ENCODE results near the genes LCN12 and FAM166A.

- PRO-cap: no peak
- RAMPAGE, long total RNA, 2 experiments: no peak in any of the 2 experiments
These were observed 8.1 kb downstream of the EGFL7 start for GRCh38 chr9:136670508-136671515.

- PRO-cap: bidirectional peak, plus-strand start at chr9:136673391, minus-strand start at chr9:136673251
- RAMPAGE, long total RNA, 2 experiments: no peak in any of the 2 experiments
These were observed 10.5 kb downstream of the EGFL7 start for GRCh38 chr9:136672790-136674019.

GRCh38 chr9:136675840-136676223 lies 11.4 kb downstream of the AGPAT2 start:
- PRO-cap: no peak
- RAMPAGE, long total RNA, 2 experiments: no peak in any of the 2 experiments

DNA sequence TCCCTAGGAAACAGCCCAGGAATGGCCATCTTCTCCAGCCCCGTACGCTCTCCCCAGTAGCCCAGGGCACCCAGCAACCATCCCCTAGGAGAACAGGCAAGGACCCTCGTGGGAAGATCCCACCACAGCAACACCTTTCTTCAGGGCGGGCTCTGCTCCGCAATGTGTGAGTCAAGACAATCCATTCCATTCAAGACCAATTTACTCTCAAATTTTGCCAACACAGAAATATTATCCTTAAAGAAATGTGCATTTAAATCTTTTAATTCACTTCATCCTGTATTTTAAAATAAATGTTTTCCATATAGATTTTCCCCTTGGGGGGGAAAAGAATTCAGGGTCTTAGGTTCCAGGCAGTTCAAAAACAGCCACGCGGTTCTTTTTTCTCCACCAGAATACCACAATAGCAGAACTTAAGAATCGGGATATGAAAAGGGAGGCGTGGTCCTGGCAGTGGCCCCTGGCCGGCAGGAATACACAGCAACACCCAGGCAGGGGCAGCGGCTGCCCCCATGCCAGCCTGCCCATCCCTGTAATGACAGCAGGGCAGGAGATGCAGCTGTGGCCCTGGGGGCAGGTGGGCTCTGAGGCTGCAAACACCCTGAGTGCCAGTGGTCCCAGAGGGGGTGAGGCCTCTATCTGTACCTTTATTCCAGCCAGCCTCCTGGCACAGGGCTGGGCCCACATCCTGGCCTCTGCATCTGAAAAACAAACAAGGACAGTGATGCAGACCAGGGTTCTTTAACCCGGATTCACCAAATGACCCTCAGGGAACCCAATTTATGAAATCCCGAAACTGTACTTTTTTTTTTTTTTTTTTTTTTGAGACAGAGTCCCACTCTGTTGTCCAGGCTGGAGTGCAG lies 12.3 kb downstream of the DIPK1B start:
- PRO-cap: no peak
- RAMPAGE, long total RNA, 2 experiments: no peak in any of the 2 experiments

DNA sequence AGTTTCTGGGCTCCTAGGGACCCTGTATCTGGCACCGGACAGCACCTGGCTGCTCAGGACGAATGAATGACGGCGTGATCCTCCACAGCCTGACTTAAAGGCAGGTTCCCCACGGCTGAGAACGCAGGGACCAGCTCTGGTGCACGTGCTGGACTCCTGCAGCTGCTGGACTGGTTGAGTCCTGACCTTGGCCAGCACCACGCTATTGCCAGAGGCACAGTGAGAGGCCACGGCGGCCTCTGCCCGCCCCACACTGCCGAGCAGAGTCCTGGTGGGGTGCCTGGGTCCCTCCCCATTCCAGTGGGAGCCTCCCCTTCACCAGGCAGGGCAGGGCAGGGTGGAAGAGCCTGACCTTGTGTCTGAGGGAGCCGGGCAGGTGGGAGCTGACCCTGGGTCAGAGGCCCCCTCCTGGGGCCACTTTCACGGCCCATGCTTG lies 288 bp upstream of the MAMDC4 start:
- PRO-cap: no peak
- RAMPAGE, long total RNA, 2 experiments: no peak in any of the 2 experiments

DNA sequence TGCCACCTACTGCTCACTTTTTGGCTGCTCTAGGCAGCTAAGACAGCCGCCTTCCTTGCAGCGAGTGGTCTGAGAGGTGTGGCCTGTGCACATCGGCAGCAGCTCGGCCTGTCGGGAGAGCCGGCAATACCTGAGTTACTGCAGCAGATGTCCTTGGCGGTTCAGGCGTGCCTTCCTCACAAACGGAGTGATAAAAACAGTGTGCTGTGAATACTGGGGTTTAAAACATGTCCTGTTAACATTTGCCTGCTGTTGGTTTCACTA lies 12.8 kb downstream of the TRAF2 start:
- PRO-cap: no peak
- RAMPAGE, long total RNA, 2 experiments: no peak in any of the 2 experiments

DNA sequence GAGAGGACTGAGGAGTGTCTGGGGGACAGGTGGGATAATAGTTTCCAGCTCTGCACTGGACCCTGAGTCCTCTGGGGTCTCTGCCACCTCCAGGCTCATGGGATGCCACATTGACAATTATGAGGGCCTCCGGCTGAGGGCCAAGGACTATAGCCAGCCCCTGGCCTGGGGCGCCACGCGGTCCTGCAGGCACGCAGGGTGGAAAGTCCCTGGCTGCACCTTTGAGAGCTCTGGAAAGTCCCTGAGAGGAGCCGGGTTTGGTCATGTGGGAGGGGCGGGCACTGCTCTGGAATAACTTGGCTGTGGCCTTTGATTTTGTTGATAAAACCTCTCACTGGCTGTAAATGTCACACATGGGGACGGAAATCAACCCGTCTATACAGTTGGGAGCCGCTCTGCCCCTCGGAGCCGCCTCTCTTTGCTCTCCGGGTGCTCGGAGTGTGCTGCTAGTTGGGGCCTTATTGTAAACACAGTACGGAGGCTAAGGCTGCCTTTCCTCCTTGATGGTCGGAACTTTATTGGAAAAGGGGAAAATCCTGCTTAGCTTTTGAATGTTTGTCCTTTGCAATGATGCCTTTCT lies 16.1 kb downstream of the TRAF2 start:
- PRO-cap: no peak
- RAMPAGE, long total RNA, 2 experiments: no peak in any of the 2 experiments

DNA sequence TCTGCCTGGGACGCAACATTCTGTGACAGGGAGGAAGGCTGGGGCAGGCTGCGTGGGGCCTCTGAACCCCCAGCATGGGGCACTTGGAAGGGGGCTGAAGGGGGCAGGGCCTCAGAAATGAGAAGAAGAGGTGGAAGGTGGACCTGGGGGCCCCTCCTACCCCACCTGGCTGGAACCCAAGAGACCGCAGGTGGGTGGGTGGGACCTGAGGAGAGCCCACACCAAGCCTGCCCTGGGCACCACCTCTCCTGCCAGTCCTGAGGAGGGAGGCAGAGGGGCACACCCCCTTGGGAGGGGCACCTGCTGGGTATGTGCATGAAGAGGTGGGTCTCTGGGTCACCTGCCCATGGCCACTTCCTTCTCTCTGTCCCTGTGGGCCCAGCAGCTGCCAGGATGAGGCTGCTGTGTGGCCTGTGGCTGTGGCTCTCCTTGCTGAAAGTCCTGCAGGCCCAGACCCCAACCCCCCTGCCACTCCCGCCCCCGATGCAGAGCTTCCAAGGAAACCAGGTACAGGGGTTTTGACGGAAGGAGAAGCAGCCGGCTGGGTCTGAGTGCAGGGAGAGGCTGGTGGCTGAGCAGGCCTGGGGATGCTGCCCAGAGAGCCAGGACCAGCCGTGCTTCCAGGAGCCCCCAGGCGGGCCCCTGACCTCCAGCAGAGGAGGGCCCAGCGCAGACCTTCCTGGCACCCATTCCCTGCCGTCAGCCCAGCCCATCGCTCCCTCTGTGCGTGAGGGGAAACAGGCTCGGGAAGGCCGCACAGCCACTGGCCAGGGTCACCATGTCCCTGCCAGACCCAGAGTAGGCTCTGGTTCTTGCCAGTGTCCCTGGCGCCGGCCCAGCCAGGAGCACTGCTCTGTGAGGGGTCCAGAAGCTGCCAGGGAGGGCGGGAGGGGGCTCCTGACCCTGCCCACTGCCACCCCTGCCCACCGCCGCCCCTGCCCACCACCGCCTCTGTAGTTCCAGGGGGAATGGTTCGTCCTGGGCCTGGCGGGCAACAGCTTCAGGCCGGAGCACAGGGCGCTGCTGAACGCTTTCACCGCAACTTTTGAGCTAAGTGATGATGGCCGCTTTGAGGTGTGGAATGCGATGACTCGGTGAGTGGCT lies at the start of gene LCN12:
TSS of gene LCN12 (plus strand) at position 339 of the 1,104 bp plus-strand sequence.
- PRO-cap: bidirectional peak, plus-strand start at position 712 of the sequence, minus-strand start at position 723 of the sequence
- RAMPAGE, long total RNA, 2 experiments: start-site peak on the plus strand in 1 of 2 experiments, centred at position 717 of the sequence, 37 reads per replicate

DNA sequence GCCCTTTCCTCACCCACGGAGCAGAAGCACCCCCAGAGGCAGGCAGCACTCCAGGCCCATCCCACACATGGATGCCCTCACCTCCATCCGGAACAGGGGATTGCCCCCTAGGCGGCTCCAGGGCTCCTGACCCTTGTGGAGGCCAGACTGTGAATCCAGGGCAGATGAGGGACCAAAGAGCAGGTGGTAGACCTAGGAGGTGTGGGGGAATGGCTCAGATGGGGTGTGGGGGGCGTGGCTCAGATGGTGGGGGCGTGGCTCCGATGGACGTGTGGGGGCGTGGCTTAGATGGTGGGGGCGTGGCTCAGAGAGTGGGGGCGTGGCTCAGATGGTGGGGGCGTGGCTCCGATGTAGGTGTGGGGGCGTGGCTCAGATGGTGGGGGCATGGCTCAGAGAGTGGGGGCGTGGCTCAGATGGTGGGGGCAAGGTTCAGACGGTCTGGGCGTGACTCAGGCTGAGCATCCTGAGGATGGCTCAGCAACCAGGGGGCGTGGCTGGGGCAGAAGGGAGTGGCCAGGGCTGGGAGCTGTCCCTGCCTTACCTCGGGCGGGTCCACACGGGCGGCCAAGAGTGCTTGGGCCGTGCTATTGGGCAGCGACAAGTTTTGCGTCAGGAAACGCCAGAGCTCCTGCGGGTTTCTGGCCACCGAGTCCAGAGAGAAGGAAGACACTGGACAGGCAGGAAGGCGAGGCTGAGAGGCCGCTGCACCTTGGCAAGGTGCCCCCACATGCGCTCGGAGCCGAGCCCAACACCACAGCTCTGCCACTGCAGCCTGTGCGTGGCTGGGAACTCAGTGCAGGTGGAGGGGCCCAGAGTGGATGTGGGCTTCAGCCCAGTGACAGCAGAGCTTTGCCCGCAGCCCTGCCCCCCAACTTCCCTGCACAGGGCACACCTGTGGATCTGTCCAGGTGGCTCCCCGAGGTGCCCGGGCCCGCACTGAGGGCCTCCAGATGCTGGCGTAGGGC lies 5.9 kb downstream of the ABCA2 start:
- PRO-cap: no peak
- RAMPAGE, long total RNA, 2 experiments: no peak in any of the 2 experiments

- PRO-cap: no peak
- RAMPAGE, long total RNA, 2 experiments: no peak in any of the 2 experiments
These were observed 1.9 kb upstream of the ENTPD2 start for GRCh38 chr9:137055630-137056366.

GRCh38 chr9:137115682-137116408 lies 1.3 kb upstream of the DPP7 start:
- PRO-cap: bidirectional peak, plus-strand start at chr9:137116118, minus-strand start at chr9:137116031
- RAMPAGE, long total RNA, 2 experiments: no peak in any of the 2 experiments

DNA sequence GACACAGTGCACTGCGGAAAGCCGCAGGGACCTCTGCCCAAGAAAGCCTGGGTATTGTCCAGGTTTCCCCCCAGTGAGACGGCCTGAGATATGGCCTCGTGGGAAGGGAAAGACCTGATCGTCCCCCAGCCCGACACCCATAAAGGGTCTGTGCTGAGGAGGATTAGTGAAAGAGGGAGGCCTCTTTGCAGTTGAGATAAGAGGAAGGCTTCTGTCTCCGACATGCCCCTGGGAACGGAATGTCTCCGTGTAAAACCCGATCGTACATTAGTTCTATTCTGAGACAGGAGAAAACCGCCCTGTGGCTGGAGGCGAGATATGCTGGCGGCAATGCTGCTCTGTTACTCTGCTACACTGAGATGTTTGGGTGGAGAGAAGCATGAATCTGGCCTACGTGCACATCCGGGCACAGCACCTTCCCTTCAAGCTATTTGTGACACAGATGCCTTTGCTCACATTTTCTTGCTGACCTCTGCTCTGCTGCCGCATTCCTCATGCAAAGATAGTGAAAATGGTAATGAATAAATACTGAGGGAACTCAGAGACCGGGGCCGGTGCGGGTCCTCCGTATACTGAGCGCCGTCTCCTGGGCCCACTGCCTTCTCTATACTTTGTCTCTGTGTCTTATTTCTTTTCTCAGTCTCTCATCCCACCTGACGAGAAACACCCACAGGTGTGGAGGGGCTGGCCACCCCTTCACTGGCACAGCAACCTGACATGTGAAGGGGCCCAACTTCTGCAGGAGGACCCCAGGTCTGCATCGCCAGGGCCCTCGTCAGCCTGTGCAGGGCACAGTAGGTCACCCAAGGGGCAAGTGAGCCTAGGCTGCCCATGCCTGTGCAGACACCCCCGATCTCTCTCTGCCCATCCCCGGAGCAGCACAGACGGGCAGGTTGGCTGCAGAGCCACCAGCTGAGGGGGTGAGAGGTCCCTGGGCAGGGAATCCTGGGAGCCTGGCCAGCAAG lies 2.3 kb upstream of the DPP7 start:
- PRO-cap: unidirectional peak, minus-strand start at position 241 of the sequence; unidirectional peak, minus-strand start at position 356 of the sequence
- RAMPAGE, long total RNA, 2 experiments: no peak in any of the 2 experiments

GRCh38 chr9:137190512-137190965 lies 2.1 kb downstream of the SSNA1 start:
- PRO-cap: no peak
- RAMPAGE, long total RNA, 2 experiments: no peak in any of the 2 experiments

GRCh38 chr9:137237966-137238652 lies 3.0 kb upstream of the TUBB4B start:
- PRO-cap: no peak
- RAMPAGE, long total RNA, 2 experiments: no peak in any of the 2 experiments

DNA sequence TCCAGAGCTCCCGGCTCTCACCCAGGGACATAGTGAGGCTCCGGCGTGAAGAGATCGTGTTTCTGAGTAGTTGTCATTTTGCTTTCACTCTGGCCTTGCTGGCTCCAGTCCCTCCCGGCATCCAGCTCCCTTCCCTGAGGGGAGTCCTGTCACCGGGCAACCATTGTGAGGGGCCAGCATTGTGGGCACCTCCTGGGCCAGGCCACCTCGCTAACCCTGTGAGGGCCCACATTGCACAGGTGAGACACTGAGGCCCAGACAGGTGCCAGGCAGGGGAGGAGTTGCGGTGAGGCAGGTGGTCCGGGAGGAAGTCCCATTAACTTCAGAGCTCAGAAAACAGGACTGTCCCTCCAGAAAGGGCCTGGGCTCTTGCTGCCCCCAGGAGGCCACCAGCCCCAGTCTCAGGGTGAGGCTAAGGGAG lies at the start of gene FAM166A:
TSS of gene FAM166A (minus strand) at position 113 of the 421 bp plus-strand sequence.
- PRO-cap: no peak
- RAMPAGE, long total RNA, 2 experiments: no peak in any of the 2 experiments

GRCh38 chr9:137277993-137279171 lies 856 bp downstream of the TOR4A start:
- PRO-cap: unidirectional peak, minus-strand start at chr9:137278345; unidirectional peak, minus-strand start at chr9:137278412
- RAMPAGE, long total RNA, 2 experiments: no peak in any of the 2 experiments

DNA sequence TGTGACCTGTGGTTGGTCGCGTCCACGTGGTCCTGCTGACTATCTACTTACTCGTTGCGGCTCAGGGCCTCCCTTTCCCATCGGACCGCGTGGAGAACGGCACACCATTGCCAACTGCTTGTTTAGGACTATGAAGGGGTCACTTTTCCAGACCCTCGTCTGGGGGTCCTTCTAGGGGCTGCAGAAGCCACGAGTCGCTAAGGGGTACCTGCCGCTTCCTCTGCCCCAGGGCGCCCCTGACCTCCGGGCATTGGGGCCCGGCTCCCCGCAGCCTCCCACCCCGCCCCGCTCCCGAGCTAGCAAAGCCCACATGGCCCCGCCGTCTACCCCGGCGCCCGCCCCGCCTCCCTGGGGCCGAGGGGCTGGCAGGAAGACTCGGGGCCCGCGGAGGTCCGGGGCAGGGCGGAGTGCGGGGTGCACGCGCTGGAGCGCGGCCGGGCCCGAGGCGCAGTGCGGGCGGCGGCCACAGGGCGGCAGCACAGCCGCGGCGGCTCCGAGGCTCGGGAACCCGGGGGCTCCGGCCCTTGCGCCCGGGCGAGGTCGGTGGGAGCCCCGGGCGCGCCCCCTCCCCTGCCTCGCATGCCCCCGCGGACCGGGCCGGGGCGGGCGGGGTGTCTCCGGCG lies 6.9 kb downstream of the NRARP start:
- PRO-cap: unidirectional peak, plus-strand start at position 479 of the sequence
- RAMPAGE, long total RNA, 2 experiments: no peak in any of the 2 experiments

DNA sequence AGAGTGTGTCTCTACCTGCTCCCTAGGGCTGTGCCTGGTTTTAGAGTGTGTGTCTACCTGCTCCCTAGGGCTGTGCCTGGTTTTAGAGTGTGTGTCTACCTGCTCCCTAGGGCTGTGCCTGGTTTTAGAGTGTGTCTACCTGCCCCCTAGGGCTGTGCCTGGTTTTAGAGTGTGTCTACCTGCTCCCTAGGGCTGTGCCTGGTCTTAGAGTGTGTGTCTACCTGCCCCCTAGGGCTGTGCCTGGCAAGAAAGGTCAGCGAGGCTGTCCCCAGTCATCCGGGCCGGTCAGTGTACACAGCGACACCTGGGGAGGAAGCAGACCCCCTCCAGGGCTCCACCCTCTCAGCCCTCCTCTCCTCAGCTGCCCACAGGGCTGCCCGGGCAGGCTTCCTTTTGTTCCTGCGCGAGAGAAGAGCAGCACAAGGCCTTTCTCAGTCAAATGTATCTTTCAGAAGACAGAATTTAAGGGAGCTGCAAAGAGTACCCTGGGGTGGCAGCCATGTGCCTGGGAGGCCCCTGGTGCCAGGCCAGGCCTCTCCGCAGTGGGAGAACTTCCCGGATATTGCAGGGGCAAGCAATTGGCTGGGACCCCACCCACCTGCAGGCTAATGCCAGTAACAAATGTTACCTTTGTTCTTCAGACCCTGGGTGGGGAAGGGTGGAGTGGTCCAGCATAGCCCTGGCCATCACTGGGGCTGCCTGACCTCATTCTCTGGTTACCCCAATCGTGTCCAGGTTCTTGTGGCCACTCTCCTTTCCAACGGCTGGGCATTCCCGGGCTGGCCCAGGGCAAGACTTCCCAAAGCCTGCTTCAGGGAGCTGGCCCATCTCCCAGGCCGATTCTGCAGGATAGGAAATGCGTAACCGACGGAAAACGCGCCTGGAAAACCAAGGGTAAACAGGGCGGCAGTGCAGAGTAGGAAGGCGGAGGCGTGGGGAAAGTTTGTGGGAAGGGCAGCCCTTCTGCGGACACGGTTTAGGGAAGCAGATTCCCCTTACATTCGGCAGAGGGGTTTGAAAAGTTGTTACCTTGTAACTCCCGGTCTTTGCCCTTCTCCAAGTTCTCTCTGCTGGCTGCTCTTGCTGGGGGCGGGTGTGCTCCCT lies 3.8 kb downstream of the NRARP start:
- PRO-cap: bidirectional peak, plus-strand start at position 640 of the sequence, minus-strand start at position 479 of the sequence; bidirectional peak, plus-strand start at position 909 of the sequence, minus-strand start at position 799 of the sequence
- RAMPAGE, long total RNA, 2 experiments: no peak in any of the 2 experiments

- PRO-cap: no peak
- RAMPAGE, long total RNA, 2 experiments: no peak in any of the 2 experiments
These were observed 1.6 kb upstream of the NRARP start for GRCh38 chr9:137303707-137304043.

DNA sequence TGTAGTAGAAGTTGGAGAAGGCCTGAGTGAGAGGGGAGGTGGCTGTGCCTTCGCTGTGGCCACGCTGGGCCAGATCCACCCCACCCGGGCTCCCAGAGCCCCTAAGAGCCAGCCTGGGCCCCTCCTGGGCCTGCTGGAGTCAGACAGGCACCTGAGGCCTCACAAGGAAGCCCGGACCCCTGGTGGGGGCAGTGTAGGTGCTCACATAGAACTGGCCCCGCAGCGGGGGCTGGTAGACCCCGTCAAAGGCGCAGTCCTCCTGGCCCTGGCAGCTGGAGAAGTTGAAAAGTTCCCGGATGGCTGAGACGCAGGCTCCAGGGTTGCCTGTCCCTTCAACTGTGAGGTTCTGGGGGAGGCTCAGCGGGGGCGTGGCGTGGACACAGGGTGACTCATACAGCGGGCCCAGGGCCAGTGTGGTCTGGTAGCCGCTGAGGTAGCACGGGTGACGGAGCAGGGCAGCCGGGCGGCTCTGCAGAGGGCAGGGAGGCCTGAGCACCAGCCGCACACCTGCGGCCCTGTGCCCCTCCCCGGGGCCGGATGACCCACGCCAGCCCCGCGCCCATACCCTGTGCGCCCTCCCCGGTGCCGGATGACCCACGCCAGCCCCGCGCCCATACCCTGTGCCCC lies 5.2 kb downstream of the ENTPD8 start:
- PRO-cap: no peak
- RAMPAGE, long total RNA, 2 experiments: no peak in any of the 2 experiments